Airway epithelial cell (primary cell): ENCODE measurements around a stretch of chr14.

DNA sequence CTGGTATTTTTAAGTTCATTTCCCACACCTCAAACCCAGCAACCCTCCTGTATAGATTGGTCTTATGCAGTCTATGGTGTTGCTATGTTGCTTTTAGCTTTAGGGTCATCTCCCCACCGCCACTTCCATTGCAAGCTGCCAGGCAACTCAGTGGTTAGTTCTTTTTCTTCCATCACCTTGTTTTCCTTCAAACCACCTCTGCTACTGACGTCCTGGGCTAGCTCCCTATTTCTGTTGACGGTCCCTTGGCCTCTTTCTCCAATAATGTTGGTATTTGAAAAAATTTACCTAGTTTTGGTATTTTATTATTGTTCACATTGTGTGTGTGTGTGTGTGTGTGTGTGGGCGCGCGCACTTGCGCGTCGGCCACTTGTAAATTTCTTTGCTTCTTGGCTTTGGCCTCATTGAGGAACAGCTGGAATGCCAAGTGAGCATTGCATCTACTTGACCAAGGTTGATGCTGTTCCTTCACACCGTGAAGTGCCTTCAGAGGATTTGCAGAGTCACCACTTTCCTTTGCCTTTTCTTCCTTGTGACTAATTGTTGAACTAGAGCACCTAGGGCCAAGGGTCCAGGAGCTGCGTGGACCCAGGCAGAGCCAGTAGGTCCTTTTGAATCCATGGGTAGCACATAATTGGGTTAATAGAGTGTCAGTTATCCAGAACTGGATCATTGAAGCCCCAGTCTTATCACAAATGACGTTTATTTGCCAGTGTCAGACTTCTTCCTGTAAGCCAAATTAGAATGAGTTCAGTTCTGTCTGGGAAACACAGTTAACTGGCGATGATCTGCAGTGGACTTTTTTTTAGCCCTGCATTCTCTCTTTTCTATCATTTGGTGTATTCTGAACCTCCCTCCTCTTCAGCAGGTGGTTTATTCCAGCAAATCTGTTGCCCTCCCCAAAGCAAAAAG lies 2.4 kb downstream of the PPP2R5C start:
- RAMPAGE, long total RNA, result no peak

DNA sequence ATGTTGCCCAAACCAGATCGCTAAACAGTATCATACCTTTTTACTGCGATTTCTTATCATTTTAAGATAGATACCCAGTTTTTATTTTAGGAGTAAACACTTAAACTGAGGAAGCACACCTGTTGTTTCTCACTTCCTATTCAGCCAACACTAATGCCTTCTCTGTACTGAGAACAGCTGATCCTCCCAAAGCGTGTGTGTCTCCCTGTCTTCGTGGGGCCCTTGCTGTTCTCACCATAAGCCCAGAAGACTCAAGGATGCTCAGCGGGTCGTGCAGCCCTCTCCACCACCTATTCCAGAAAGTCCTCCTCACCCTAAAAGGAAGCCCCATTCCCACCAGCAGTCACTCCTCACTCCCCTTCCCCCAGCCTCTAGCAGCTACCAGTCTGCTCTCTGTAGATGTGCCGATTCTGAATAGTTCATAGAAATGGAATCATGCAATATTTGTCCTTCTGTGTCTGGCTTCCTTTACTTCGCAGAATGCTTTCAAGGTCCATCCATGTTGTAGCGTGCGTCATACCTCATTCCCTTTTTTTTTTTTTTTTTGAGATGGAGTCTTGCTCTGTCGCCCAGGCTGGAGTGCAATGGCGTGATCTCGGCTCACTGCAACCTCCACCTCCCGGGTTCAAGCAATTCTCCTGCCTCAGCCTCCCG lies 15.0 kb downstream of the PPP2R5C start:
- RAMPAGE, long total RNA, result no peak

GRCh38 chr14:101792037-101792573 lies 30.6 kb downstream of the PPP2R5C start:
- RAMPAGE, long total RNA, result no peak

GRCh38 chr14:101797680-101798275 lies 36.3 kb downstream of the PPP2R5C start:
- RAMPAGE, long total RNA, result no peak

DNA sequence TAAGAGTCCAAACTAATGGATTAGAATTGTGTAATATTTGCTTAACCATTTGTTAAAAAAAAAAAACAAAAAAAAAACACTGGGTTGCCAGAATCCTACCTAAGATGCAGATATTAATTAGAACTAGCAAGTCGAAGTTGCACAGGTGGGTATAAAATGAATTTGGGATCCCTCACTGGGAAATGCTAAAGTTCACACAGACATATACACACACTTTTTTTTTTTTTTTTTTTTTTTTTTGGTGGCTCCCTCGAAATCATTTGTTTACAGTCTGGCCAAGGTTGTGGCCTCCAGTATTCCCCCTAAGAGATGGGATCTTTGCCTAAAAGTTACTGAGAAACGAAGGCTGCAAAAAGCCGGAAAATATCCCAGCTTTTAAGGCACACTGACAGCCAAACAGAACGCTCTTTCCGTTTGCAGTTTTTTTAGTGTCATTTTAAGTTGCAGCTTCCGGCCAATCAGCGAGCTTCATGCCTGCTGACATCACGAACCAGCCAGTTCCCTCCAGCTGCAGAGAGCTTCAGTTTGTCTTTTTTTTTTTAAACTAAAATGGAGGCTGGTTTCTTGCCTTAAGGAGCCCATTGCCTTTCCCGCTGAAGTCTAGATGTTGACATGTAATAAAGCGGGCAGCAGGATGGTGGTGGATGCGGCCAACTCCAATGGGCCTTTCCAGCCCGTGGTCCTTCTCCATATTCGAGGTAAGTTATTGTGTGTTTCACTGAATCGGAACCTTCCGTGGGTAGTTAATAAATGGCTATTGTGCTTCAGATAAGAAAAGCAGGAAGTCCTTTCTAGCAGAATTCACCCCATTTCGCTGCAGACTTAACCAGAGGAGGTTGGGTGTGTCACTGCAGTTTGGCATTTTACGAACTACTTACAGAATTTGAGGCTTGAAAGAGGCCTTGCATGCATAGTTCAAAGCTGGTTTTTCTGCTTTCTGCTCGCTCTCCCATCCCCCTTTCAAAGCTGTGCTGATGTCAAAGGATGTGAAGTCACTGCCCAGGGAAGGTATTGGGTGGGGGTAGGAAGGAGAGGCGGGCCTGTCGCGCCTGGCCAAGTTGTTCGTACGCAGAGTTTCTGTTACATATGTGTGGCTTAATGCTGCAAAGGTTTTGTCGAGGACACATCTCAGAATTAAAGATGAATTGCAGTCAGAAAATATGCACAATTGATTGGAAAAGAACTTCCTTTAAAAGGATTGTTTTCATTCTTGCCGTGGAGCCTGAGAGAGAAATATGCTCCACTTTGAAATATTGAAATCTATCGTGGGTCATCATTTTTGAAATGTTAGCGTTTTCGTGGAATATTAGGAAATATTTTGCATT lies 48.3 kb downstream of the PPP2R5C start:
- RAMPAGE, long total RNA, result start-site peak on the plus strand centred at position 532 of the sequence, 32 bp wide, 1,635 and 190 reads in 2 replicates

- RAMPAGE, long total RNA, result no peak
Measured at GRCh38 chr14:101811787-101812648, 50.5 kb downstream of the PPP2R5C start.

- RAMPAGE, long total RNA, result no peak
Measured at GRCh38 chr14:101839669-101840260, 78.3 kb downstream of the PPP2R5C start.

DNA sequence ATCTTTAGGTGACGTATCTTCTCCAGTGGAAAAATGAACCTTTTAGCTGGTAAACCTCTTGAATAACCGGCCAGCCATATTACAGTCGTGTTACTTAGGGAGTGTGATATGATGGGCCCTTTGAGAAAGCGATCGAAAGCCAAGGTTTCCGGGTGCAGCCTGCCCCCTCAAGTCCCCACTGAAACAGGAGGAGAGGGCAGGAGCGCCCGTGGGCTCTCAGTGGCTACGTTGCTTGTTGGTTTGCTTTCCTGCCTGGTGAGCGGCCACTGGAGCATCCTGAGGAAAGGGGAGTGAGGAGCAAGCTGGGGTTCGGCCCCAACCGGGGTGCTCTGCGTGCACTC lies 80.6 kb downstream of the PPP2R5C start:
- RAMPAGE, long total RNA, result no peak

DNA sequence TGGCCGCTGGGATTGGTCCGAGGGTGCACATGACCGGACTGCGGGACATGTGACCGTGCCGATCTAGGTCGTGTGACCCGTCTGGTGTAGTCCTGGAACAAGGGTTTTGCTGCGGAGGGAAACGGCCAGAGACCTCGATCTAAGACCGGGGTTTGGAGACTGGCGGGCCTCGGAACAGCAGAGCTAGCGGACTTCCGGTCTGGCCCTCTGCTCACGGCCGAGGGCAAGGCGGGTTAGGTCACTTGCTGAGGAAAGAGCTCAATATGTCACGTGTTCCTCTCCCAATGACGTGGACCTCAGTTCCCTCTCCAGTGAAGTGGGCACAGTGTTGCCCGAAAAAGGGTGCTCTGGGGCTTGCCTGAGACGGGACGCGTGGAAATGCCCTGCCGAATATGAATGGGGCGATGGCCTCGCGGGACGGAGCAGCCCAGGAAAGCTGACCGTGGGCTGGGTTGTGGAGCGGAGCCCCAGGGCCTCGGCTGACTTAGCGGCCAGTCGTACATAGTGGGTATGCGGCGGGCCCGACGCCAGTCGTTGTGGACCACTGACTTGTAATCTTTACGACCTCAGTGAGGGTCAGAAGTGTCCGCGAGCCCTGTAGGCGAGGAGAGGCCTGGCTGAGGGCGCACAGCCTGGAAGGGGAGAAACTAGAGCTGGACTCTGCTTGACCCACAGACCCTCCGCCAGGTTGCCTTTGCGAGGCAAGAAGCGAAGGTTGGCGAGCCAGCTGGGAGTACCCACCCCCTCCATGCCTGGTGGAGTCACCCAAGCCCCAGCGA lies 15.9 kb upstream of the DYNC1H1 start:
- RAMPAGE, long total RNA, result no peak

DNA sequence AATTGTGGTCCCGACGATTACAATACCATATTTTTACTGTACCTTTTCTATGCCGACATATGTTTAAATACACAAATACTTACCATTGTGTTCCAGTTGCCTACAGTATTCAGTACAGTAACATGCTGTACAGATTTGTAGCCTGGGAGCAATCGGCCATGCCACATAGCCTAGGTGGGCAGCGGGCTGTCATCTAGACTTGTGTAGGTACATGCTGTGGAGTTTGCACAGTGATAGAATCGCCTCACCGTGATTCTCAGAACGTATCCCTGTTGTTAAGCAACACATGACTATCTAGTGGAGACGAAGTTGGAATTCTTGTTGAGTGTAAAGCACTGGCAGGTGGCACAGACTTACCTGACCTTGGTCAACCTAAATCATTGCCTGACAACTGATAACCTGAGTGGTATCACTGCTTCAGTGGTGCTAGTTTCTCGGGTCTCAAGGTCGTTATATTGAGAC lies 25.5 kb downstream of the DYNC1H1 start:
- RAMPAGE, long total RNA, result no peak

DNA sequence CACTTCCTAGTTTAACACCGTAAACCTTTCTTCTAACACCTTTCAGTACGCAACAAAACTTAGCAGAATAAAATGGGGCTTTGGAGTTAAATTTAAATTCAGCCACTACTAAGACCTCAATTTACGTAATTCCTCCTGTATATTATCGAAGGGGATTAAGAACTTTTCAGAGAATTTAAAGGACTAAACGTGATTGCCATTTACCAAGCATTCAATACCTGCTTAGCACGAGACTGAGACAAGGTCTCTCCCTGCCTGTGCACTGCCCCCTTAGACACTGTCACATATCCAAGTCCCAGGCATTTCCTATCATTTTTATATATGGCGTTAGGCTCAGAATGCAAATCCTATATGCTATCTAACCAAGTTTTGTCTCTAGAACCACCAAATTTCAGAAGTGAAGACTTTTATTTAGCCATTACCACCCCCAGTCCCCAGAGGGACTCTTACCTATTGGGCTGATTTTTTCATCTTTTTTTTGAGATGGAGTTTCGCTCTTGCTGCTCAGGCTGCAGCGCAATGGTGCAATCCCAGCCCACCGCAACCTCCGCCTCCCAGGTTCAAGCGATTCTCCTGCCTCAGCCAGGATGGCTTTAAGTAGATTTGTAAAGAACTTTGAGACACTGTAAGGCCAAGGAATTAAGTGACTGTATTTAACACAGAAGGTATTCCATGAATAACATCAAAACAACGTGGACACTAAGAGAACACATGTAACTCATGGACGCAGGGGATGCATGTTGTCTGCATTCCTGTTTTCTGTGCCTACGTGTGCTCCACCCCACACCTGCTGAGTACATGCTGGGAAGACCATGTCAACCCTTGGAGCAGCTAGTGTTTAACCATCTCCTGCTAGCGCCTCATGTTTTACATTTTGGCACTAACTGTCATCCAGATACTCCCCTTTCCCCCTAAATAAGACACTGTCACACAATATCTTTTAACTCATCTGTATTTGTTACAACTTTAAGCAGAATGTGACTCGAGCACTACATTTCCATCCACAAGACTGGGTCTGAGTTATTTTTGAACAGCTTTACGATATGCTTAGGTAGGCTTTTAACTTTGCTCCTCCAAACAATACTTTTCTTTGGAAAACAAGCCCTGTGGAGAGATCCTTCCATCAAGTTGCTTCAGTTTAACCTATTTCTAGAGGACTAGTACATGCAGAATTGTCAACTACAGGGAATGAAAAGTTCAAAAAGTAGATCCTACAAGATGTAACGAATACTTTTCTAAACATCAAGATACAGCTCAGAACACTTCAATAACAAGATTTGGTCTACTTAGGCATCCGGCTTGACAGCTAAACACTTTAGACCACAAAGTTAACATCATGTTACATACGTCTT lies 6.3 kb downstream of the HSP90AA1 start:
- RAMPAGE, long total RNA, result no peak

- RAMPAGE, long total RNA, result no peak
Measured at GRCh38 chr14:102083453-102084209, 3.2 kb downstream of the HSP90AA1 start.

- RAMPAGE, long total RNA, result no peak
Measured at GRCh38 chr14:102264819-102265424, 40.0 kb downstream of the MOK start.

DNA sequence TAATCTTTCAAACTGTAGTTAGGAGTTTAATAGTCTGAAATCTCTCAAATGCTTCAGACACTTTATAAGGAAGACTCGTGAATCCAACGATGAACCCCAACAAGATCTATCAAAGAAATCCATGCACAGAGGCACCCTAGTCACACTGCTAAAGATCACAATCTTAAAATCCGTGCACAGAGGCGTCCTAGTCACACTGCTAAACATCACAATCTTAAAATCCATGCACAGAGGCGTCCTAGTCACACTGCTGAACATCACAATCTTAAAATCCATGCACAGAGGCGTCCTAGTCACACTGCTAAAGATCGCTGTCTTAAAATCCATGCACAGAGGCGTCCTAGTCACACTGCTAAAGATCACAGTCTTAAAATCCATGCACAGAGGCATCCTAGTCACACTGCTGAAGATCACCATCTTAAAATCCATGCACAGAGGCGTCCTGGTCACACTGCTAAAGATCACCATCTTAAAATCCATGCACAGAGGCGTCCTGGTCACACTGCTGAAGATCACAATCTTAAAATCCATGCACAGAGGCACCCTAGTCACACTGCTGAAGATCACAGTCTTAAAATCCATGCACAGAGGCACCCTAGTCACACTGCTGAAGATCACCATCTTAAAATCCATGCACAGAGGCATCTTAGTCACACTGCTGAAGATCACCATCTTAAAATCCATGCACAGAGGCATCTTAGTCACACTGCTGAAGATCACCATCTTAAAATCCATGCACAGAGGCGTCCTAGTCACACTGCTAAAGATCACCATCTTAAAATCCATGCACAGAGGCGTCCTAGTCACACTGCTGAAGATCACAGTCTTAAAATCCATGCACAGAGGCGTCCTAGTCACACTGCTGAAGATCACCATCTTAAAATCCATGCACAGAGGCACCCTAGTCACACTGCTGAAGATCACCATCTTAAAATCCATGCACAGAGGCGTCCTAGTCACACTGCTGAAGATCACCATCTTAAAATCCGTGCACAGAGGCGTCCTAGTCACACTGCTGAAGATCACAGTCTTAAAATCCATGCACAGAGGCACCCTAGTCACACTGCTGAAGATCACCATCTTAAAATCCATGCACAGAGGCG lies 16.6 kb downstream of the TECPR2 start:
- RAMPAGE, long total RNA, result no peak

DNA sequence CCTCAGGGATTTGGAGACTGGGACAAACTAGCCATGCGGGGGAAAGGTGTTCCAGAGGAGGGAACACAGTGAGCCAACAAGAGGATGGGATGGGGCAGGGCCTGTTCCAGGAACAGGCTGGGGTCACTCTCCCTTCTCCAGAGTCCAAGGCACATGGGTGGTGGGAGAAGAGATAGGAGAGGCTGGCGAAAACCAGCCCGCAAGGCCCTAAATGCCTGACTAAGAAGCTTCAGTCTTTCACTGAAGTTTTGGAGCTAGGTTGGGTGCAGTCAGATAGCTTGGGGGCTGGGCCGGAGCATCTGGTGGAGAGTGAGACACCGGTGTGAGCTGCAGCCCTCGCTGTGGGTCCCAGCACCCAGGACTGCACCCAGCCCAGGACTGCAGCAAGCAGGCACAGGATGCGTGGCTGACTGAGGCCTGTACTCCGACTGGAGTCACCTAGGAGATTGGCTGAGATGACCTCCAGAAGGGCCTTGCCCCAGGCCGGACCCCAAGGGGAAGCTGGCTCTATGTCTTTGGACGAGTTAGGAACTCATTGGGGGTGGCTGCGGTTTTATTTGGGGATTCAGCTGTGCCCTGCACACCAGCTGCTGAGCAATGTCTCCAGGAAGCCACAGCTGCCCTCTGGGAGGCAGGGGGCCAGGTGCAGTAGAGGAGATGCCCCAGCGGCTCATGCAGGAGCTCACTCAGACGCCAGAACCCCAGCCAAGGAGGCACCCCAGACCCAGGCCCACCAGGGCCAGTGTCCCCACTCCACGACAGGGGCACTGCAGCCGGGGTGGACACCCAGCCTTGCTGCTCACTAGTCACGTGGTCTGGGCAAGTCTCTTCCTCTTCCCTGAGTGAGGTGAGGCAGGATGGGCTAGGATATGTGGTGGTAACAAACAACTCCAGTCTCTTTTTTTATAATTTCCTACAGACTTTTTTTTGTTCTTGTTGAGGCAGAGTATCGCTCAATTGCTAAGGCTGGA lies 31.9 kb upstream of the RCOR1 start:
- RAMPAGE, long total RNA, result no peak

GRCh38 chr14:102593686-102594190 lies 1.3 kb downstream of the RCOR1 start:
- RAMPAGE, long total RNA, result no peak

DNA sequence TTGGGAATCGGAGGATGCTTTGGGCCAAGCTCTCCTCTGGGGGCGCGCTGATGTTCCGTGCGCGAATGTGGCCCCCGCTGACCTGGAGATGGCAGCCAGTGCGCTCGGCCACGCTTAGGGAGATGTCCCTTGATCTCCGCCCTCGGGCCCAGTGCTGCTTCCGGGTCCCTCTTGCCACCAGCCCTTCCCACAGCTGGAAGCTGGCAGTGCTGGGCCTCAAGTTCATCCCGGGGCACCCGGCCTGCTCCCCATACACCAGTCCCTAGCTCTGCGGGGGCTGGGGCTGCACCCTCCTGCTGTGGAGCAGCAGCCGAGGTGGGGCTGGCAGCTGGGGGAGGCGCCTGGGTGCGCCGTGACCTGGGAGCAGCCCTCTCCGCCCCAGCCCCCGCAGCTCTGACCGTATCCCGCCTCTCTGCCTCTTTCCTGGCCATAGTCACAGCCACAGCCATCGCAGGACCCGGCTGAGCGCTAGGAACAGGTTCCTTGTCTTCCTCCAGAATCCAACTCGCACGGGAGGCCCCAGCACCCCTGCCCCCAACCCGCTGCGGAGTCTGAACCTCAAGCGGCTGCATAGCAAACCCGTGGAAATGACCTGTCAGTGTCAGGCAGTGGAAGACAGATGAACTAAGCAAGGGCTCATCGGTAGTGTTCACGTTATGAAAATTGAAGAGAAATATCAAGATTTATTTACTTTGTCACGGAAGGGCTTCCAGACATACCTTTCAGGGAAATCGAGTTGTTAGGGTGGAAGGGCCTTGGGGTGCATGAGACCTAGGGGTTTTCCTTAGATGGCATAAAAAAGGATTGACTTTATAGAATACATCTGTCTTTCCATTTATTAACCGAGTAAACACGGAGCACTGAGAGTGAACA lies 91.4 kb downstream of the RCOR1 start:
- RAMPAGE, long total RNA, result no peak

- RAMPAGE, long total RNA, result no peak
Measured at GRCh38 chr14:102778771-102778988, 1.4 kb downstream of the TRAF3 start.

DNA sequence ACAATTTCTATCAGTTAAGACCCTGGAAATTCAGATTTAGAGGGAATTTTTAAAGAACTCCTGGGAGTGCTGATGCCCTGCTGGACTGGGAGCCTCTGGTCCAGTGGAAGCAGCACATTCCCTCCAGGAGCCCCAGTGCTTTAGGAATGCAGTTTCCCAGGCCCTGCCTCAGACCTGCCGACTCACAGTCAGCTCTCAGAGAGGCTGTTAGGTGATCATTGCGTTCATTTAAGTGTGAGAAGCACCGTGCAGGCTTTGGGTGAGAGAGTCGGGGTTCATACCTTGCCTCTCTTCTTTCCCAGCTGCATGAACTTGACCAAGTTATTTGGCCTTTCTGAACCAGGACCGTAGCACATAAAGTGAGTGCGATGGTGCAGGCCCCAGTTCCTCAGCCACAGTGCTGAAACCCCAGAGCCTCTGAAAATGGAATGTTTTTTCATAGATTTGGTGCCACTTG lies 22.9 kb downstream of the TRAF3 start:
- RAMPAGE, long total RNA, result no peak

- RAMPAGE, long total RNA, result no peak
Measured at GRCh38 chr14:102805290-102806135, 28.3 kb downstream of the TRAF3 start.